Cerebral cortex (tissue), 2 donors: ENCODE measurements around a stretch of chr1.

DNA sequence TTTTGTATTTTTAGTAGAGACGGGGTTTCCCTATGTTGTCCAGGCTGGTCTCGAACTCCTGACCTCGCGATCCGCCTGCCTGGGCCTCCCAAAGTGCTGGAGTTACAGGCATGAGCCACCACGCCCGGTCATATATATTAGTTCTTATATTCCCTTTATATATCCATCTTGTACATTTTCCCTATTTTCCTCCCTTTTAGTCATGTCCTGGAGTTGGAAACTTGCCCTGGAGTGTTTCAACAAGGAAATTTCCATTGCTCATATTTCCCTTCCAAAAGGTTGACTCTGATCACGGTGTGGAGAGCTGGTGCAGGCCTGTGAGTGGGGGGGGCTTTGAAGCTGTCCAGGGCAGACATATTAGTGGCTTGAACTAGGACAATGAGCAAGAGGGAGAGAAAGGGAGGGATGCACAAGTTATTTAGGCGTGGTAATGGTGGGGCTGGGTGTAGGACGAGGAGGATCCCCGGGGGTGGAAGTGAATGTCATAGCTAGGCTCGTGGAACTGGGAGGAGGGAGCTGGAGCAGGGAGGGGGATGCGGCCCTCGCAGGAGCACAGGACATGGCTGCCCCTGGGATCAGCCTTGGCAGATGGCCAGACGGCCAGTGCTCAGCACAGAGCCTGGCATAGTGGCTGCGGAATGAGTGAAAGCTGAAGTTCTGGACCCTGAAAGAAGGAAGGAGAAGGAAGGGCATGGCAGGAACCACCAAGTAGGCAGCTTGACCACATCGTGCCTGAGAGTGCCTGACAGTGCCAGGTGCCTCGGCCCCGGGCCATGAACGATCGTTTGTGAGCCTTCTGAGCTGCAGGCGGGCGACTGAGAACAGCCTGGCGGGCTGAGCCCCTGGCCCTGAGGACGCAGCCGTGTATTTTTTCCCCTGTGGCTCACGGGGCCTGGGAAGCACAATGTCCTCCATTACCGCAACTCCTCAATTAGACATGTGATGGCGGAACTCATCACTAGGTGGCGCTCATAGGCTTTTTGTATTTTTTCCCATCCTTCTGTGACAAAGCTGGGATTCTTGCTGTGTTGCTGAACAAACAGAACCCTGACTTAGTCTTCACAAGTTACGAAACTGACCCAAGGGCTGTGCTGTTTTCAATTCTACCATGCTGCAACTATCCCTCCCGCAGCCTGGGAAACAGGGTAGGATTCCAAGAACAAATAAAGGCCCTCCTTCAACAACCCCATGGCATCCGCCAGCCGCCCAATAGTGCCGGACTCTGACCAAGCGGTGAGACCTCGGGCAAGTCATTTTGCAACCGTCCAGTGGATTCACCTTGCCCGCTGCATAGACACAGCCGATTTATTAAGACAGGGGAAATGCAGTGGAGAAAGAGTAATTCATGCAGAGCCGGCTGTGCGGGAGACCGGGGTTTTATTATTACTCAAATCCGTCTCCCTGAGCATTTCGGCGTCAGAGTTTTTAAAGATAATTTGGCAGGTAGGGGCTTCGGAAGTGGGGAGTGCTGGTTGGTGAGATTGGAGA lies 30.0 kb upstream of the TMEM61 start:
- PRO-cap, 2 experiments = peak in 1 of 2 experiments; most common minus-strand start position 933 of the sequence (in 1)

DNA sequence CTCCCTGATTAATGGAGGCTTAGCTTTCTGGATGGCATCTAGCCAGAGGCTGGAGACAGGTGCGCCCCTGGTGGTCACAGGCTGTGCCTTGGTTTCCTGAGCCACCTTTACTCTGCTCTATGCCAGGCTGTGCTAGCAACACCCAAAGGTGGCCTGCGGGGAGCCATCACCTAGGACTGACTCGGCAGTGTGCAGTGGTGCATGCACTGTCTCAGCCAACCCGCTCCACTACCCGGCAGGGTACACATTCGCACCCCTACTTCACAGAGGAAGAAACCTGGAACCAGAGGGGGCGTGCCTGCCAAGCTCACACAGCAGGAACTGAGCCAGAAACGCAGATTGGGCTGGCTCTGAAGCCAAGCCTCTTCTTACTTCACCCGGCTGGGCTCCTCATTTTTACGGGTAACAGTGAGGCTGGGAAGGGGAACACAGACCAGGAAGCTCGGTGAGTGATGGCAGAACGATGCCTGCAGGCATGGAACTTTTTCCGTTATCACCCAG lies 24.8 kb downstream of the PCSK9 start:
- PRO-cap, 2 experiments = no peak in any of the 2 experiments

GRCh38 chr1:55066288-55066750 lies 27.0 kb downstream of the PCSK9 start:
- PRO-cap, 2 experiments = no peak in any of the 2 experiments

GRCh38 chr1:55127857-55128309 lies 87.3 kb downstream of the USP24 start:
- PRO-cap, 2 experiments = no peak in any of the 2 experiments

GRCh38 chr1:55194427-55195307 lies 20.5 kb downstream of the USP24 start:
- PRO-cap, 2 experiments = no peak in any of the 2 experiments

- PRO-cap, 2 experiments = no peak in any of the 2 experiments
Observed at GRCh38 chr1:55463561-55464393, 248.6 kb upstream of the USP24 start.

GRCh38 chr1:55654699-55655131 lies 439.6 kb upstream of the USP24 start:
- PRO-cap, 2 experiments = no peak in any of the 2 experiments

DNA sequence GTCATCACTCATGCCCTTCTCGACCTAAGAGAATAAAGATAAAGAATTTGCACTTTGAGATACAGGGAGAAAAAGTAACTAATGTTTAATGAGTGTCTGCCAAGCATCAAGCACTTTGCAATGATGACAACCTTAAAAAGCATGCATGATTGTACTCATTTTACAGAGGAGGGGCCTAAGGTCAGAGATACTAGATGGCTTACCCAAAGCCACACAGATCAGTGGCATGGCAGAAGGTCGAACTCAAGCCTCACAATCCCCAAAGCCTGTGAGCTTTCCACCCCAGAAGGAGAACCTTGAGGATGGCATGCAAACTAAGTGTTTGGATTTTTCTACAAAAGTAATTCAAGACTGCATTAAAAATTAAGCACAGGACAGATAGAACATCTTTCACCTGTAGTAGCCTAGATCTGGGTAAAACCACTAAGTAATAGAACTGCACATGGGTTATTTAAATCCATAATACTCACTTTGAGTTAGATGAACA lies 204.6 kb downstream of the PLPP3 start:
- PRO-cap, 2 experiments = no peak in any of the 2 experiments

DNA sequence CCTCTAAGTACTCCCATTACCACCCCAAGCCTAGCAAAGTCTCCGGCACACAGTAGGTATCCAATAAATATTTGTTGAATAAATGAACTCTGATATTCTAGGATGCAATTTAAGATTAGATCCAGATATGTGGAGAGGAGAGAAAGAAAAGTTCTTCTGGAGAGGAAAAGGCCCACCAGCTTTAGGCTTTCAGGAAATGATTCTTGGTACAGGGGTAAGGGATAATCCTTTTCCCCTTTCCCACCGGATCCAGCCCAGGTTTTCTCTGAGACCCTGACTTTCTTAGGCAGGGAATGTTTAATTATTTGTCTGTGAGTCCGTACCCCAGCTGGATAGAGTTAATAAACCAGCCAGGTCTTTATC lies 189.2 kb downstream of the PLPP3 start:
- PRO-cap, 2 experiments = no peak in any of the 2 experiments

DNA sequence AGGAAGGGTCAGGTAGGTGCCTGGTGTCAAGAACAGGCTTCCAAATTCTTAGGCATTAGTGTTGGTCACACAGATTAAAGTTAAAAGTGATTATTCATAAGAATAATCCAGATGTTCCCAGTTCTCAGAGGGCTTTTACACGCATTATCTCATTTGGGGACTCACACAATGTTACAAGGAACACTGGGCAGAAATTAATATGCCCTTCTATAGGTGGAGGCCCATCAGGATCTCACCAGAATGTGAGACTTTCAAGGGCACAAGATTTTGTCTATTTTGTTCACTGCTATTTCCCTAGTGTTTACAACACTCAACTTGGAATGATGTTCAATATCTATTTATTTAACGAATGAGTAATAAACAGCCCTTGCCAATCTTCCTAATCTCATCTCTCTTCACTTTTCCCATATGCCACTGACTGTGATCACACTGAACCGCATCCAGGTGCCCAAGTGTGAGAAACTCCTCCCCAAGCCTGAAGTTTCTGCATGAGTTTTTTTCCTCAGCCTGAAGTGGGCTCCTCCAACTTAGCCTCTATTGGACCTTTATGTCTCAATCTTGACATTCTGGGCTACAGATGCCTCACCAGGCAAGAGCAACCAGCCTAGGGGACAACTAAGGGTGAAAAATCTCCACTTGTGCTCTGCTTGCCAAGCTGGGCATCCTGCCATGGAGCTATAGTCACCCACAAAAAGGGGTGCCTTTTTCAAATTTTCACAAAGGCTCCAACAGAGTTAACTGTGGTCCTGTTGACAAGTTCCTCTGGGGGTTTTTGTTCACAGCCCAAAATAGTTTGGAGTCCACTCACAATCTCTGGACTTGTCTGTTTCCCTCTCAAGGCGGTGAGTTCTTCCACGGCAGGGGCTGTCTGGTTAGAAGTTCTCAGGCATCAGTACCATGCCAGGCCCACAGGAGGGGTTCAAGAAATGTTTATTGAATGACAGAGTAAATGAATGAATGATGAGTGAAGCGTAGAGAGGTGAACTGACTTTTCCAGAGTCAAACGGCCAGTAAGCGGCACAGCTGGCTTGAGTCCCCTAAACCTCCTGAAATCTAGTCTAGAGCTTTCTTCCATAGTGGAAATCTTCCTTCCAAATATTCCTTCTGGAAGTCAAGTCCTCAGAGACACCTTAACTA lies 105.6 kb downstream of the PLPP3 start:
- PRO-cap, 2 experiments = no peak in any of the 2 experiments

DNA sequence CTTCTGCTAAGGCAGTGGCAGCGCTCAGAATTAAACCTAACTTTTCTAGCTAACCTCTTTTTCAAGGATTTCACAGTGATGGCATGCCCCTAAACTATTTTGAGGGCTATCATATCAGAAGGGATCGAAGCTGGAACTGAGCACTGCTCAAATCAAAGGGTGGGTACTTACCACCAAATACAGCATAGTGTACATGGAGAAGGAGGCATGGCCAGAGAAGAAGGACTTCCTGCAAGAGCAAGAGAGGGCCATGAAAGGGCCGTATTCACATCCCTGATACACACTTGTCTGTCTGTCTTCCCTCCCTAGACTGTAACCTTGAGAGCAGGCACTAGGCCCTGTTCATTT lies 55.7 kb downstream of the PLPP3 start:
- PRO-cap, 2 experiments = no peak in any of the 2 experiments

DNA sequence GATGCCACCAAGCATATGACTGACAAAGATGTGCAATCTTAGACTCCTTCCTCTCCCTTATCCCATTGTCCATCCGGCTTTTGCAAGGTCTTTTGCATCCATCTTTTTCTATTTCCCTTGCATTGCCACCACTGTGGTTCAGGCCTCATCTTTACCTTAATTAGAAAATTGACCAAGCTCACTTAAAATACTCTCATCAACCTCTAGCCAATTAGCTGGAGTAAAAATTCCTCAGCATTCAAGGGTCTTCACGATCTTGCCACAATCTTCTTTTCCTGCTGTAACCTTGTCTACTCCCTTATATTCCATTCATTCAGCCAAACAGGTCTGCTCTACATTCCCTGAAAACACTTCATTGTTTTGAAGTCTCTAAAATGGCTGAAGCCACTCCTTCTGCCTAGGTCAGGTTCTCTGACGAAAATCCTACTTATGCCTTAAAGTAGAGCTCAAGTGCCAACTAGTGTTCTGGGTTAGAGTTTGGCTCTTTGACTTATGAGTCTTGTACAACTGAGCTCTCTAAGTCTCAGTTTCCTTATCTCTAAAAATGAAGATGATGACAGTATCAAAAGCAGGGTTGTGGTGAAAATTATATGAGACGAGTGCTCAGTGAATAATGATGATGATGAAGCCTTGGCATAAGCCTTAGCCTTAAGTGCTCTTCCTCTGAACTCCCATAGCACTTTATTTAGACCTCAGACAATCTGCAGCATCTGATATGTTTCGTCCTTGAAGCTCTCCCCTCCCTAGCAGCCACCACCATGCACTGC lies 48.7 kb downstream of the PLPP3 start:
- PRO-cap, 2 experiments = no peak in any of the 2 experiments

DNA sequence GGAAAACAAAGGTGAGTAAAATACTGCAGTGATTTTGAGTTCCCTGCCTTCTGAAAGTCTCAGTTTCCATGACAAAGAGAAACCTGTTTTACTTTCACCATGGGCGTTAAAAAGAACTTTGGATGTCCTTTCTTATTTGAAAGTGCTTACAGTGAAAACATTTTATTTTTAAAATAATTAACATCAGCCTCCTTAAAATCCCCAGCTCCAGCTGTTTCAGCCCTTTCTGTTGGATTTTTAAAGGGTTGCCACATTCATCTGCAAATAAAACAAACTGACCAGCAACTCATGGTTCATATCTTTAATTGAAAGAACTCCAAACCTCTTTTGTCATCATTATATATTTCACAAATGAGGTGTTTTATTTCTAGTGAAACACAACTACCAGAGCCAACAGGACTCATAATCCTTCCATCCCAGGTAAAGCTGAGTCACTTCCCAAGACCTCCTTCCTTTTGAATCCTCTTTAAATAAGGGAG lies 35.3 kb downstream of the PLPP3 start:
- PRO-cap, 2 experiments = no peak in any of the 2 experiments

- PRO-cap, 2 experiments = no peak in any of the 2 experiments
Observed at GRCh38 chr1:56579729-56579930, 267 bp upstream of the PLPP3 start.

- PRO-cap, 2 experiments = no peak in any of the 2 experiments
Observed at GRCh38 chr1:56905529-56906063, 51.0 kb downstream of the C8A start.

DNA sequence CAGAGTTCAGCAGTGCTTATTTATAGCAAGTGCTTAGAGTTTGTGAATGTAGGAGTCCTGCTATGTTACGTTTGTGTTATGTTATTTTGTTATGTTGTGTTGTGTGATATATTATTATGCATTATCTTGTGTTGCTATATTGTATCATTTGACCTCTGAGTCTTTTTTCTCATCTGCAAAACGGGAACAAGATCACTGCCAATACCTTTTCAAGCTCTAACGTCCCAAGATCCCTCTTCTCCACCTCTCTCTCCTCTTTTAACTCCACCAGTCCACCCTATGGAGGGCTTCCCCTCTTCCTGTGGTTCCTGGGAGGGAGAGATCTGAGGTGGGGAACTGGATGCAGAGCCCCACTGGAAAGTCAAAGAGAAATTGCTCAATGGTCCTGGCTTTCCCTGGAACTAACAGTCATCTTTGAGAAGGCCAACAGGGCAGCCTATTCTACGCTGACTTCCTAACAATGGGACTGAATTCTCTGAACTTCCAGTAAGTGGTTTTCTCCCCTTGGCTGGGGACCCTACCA lies 55.6 kb downstream of the C8B start:
- PRO-cap, 2 experiments = no peak in any of the 2 experiments

DNA sequence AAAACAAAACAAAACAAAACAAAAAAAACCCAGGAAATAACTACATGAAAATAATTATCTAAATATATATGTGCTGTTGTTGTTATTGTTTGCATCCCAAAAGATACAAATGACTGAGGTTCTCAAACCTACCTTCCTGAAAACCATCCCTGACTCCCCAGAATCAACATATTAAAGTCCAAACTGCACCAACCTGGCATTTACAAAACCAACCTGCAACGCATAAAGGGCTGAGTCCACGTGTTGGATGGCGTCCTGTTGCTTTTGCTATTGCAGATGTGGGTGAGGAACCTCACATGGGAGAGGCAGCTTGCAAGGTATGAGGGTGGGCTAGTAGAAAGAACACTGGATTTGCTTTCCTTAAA lies 1.5 kb upstream of the C8B start:
- PRO-cap, 2 experiments = no peak in any of the 2 experiments

- PRO-cap, 2 experiments = no peak in any of the 2 experiments
Observed at GRCh38 chr1:56973856-56974465, 8.1 kb upstream of the C8B start.

- PRO-cap, 2 experiments = no peak in any of the 2 experiments
Observed at GRCh38 chr1:57280198-57280779, 143.6 kb downstream of the DAB1 start.

GRCh38 chr1:57343635-57343836 lies 80.3 kb downstream of the DAB1 start:
- PRO-cap, 2 experiments = no peak in any of the 2 experiments